Foreskin keratinocyte (primary cell): ENCODE measurements around a stretch of chr2.

- RAMPAGE, total RNA, result no peak
Measured at GRCh38 chr2:169920566-169921450, 93.6 kb downstream of the UBR3 start.

- RAMPAGE, total RNA, result no peak
Measured at GRCh38 chr2:170008757-170009450, 169.0 kb upstream of the MYO3B start.

DNA sequence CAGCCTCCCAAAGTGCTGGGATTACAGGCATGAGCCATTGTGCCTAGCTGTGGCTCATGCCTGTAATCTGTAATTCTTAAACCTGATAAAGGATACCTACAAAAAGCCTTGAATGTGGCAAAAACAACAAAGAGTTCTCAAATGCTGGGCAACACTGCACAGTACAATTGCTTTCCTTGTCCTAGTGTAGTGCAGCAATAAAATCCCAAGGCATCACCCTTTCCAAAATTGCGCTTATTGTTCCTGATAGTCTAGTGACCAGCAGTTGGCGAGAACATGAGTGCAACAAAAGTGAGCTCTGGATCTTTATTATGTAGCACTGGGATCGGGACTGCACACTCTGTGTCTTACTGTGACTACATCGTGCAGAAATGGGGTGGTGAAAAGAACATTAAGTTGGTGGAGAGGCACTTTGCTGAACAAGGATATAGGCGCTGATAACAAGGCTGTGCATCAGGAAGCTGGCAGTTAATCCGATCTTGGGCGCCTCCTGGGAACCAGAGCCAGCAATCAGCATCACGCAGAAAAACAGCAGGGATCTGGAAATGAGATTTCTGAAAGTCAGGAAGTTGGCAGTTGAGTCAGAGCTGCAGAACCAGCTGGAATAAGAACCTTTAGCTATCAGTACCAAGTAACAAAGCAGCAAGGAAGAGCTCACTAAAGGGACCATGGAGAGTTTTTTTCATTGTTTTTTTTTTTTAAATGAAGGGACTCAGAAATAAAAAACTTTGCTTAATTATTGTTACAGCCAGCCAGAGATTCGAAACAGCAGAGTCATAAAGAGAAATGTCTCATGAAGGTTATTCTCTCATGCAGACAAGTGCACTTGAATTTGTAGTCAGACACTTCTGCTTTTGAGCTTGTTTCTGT lies 22.9 kb upstream of the MYO3B start:
- RAMPAGE, total RNA, result no peak

- RAMPAGE, total RNA, result no peak
Measured at GRCh38 chr2:170362680-170363616, 185.0 kb downstream of the MYO3B start.

DNA sequence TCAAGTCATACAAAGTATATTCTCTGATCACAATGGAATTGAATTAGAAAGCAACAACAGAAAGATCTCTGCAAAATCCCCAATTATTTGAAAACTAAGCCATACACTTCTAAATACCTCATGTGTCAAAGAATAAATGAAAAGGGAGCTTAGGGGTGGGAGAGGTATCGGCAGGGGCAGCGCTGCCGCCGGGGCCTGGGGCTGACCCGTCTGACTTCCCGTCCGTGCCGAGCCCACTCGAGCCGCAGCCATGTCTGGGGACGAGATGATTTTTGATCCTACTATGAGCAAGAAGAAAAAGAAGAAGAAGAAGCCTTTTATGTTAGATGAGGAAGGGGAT lies 18.7 kb upstream of the ERICH2 start:
- RAMPAGE, total RNA, result start-site peak on the plus strand centred at position 161 of the sequence, 19 bp wide, 54 and 32 reads in 2 replicates

DNA sequence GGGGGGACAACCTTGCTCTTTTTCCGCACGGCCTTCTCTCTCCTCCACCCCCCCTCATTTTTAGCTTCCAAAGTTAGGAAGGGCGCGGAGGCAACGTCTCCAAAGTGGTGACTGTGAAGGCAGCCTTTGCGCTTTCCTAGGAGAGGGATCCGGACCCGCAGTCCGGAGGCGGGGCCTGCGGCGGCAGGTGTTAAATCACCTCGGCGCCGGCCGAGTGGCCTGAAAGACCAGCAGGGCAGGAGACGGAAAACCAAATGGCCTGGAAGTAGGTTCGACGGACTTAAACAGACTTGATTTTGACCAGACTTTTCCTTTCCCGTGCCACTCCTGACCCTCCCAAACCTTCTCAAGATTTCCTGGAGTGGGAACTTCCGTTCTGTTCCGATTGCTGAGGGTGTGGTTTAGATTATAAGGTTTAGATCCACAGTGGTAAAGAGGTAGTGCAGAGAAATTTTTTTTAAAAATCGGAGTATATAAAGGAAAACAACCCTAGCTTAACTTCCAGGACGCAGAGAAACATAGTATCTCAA lies 689 bp downstream of the GORASP2 start:
- RAMPAGE, total RNA, result no peak

- RAMPAGE, total RNA, result no peak
Measured at GRCh38 chr2:170984582-170985194, 55.6 kb downstream of the GORASP2 start.

DNA sequence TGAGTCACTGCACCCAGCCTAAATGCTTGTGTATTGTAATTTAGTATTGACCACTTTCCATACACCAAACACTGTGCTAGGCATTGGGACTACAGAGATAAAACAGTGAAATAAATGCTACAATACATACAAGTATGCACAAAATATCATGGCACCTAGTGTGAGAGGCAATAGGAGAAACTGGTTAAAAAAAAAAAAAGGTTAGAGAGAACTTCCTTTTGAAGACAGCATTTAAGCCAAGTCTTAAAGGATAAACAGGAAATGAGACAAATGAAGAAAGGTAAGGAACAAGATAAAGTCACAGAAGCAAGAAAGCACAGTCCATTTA lies 113.4 kb downstream of the GORASP2 start:
- RAMPAGE, total RNA, result no peak

DNA sequence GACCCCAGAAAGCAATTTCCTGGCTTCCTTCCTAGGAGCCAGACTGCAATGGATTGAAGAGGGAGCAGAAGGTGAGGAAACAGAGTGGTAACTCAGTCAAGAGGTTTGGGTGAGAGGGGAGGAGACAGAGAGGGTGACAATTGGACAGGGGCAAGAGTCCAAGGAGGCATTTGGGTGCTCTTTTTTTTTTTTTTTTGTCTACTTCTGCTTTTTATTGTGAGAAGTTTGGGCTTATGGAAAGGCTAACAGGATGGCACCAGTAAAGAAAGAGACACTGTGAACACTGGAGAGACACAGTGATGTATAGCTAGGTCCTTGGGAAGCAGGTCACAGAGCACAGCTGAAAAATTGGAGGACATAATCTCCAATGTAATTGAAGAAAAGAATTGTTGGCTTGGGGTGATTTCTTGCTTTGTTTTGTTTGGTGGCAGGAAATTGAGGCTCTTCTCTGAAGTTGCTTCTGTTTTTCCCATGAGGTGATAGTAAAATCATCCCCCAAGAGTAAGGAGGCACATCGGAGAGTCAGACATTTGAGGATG lies 25.1 kb downstream of the CYBRD1 start:
- RAMPAGE, total RNA, result no peak

DNA sequence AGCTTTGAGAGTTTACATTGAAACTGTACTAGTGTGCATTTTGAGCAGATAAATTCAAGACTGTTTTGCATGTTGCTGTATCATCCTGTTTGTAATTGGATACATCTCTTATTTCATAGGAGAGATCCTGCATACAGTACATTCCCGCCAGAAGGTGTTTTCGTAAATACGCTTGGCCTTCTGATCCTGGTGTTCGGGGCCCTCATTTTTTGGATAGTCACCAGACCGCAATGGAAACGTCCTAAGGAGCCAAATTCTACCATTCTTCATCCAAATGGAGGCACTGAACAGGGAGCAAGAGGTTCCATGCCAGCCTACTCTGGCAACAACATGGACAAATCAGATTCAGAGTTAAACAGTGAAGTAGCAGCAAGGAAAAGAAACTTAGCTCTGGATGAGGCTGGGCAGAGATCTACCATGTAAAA lies 32.1 kb downstream of the CYBRD1 start:
- RAMPAGE, total RNA, result no peak

- RAMPAGE, total RNA, result start-site peak on the plus strand at chr2:171687726-171687790, 2,950 and 2,977 reads in 2 replicates
Measured at GRCh38 chr2:171687596-171688597, 628 bp downstream of the DYNC1I2 start.

DNA sequence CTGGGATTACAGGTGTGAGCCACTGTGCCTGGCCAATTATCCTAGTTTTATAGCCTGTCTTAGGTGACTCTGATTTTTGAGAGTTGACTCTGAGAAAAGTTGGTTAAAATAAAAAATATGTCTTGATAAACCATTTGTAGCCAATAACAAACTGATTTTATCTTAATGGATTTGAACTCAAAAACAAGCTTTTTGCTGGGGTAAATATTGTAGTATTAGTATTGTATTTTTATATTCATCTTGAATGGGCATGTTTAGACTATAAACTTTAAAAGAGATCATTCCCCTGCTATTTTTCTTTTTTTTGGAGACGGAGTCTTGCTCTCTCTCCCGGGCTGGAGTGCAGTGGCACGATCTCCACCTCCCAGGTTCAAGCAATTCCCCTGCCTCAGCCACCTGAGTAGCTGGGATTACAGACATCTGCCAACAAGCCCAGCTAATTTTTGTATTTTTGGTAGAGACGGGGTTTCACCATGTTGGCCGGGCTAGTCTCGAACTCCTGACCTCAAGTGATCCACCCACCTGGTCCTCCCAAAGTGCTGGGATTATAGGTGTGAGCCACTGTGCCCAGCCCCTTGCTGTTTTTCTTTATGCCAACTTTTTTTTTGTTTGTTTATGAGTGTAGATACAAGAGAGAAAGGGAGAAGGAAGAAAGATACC lies 13.8 kb downstream of the DYNC1I2 start:
- RAMPAGE, total RNA, result no peak

DNA sequence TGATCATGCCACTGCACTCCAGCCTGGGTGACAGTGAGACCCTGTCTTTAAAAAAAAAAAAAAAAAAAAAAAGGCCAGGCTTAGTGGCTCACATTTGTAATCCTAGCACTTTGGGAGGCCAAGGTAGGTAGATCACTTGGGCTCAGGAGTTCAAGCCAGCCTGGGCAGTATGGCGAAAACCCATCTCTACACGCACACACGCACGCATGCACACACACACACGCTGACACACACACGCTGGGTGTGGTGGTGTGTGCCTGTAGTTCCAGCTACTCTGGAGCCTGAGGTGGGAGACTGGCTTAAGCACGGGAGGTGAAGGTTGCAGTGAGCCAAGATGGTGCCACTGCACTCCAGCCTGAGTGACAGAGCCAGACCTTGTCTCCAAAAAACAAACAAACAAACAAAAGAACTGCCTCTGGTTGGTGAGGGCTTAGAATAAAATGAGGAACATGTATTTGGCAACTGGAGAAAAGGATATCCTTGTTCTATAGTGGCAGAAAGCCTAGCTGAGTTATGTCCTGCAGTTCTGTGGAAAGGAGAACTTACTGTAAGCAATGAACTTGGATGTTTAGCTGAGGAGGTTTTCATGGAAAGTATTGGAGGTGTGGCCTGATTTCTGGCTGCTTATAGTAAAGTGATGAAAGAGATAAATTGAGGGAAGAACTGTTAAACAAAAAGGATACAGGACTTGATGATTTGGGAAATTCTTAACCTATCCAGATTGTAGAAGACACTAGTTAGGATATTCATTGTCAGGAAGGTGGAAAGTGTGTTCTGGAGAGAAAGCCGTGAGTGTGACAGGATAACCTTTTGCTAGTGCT lies 34.1 kb downstream of the HAT1 start:
- RAMPAGE, total RNA, result no peak

- RAMPAGE, total RNA, result no peak
Measured at GRCh38 chr2:172096276-172097058, 6.2 kb downstream of the DLX2 start.

GRCh38 chr2:172252156-172252700 lies 149.5 kb upstream of the DLX2 start:
- RAMPAGE, total RNA, result no peak

DNA sequence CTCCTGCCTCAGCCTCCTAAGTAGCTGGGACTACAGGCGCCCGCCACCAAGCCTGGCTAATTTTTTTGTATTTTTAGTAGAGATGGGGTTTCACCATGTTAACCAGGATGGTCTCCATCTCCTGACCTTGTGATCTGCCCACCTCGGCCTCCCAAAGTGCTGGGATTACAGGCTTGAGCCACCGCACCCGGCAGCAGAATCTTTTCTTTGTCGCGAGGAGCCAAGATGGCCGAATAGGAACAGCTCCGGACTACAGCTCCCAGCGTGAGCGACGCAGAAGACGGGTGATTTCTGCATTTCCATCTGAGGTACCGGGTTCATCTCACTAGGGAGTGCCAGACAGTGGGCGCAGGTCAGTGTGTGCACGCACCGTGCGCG lies 112.3 kb upstream of the ITGA6 start:
- RAMPAGE, total RNA, result no peak

DNA sequence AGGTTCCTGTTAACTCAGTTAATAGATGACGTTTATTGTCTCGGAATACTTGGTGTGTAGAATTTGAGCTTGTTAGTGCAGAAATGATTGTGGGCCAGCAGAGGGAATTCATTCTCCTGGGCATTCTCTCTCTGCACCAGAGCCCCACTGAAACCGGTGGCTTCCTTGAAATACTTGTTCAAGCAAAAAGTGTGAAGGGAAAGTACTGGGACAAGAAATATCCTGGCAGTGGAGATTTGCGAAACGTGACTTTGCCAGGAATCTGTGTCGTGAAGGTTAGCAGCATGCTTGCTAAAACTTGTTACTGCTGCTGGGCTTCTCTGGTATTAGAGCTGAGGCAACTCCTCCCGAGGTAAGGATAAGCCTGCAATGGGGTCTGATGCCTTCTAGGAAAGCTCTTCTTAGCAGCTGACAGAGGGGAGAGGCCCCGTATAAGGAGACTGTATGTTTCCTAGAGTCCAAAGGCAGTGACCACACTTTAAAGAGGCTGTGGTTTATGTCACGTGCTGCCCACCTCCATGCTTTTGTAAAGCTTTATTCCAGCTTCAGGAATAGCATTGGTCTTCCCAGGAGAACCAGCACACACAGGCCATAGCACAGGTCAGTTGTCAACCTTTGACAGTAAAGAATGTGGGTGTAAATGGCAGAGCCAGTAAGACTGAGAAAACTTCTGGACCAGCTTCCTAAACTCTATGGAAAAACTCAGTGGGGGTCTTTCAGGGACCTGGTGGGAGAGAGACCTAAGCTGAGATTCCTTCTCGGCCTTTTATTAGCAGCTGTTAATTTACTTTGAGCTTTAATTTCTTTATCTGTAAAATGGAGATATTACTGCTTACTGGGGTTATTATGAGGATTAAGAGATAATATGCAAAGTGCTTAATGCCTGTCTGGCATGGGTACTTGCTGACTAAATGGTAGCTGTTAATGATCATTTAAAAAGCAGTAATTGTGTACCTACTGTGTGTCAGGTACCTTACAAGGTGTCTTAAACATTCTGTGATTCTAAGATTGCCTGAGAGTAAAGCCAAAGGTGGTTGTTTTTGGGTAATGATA lies 2.3 kb downstream of the ITGA6 start:
- RAMPAGE, total RNA, result no peak

- RAMPAGE, total RNA, result no peak
Measured at GRCh38 chr2:172465507-172466040, 38.2 kb downstream of the ITGA6 start.

GRCh38 chr2:172482714-172483340 lies 55.4 kb downstream of the ITGA6 start:
- RAMPAGE, total RNA, result no peak

GRCh38 chr2:172492084-172492400 lies 63.8 kb upstream of the PDK1 start:
- RAMPAGE, total RNA, result no peak